NALM6 (cell line): ENCODE data around the genes DLEU7, C13orf42 and SUGT1.

- PRO-cap = no peak
Observed at GRCh38 chr13:50122274-50123364, 107.4 kb downstream of the KCNRG start.

- PRO-cap = bidirectional peak, plus-strand start at chr13:50125816, minus-strand start at chr13:50125713; bidirectional peak, plus-strand start at chr13:50126296, minus-strand start at chr13:50126260; bidirectional peak, plus-strand start at chr13:50126476, minus-strand start at chr13:50126451
Observed at GRCh38 chr13:50125608-50126603, 110.7 kb downstream of the KCNRG start.

DNA sequence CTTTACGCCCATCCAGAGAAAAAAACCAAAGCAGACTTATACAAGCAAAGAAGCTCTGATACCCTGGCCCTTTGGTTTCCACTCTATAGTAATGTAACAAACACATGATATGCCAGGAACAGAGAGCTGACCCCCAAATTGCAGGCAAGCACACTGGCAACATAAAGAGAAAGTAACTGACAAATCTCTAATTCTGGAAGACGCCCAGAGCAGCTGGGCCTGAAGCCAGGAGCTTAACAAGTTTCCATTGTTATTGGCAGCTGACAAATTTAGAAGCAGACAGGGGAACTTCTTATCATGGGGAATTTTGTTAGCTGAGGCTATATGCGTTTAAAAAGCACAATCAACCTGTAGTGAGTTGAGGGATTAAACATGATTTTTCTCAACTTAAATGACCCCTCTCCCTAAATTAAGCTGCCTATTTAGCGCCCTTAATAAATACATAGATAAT lies 158.0 kb downstream of the DLEU7 start:
- PRO-cap = bidirectional peak, plus-strand start at position 272 of the sequence, minus-strand start at position 90 of the sequence

- PRO-cap = no peak
Observed at GRCh38 chr13:50843146-50844054, at the start of gene DLEU7. DLEU7 (minus strand) TSS chr13:50843692.

DNA sequence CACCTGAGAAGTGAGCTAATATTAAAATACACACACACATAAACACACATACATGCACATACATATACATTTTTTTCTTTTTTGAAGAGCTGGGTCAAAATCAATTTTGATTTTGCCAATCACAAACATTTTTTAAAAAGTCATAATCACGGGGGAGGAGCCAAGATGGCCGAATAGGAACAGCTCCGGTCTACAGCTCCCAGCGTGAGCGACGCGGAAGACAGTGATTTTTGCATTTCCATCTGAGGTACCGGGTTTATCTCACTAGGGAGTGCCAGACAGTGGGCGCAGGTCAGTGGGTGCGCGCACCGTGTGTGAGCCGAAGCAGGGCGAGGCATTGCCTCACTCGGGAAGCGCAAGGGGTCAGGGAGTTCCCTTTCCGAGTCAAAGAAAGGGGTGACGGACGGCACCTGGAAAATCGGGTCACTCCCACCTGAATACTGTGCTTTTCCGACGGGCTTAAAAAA lies 72.3 kb downstream of the RNASEH2B start:
- PRO-cap = no peak

GRCh38 chr13:51110992-51111522 lies at the start of gene C13orf42:
C13orf42 (minus strand) TSS chr13:51111274.
- PRO-cap = no peak

- PRO-cap = no peak
Observed at GRCh38 chr13:51147834-51148721, 37.0 kb upstream of the C13orf42 start.

GRCh38 chr13:51169717-51170628 lies 52.2 kb upstream of the FAM124A start:
- PRO-cap = no peak

DNA sequence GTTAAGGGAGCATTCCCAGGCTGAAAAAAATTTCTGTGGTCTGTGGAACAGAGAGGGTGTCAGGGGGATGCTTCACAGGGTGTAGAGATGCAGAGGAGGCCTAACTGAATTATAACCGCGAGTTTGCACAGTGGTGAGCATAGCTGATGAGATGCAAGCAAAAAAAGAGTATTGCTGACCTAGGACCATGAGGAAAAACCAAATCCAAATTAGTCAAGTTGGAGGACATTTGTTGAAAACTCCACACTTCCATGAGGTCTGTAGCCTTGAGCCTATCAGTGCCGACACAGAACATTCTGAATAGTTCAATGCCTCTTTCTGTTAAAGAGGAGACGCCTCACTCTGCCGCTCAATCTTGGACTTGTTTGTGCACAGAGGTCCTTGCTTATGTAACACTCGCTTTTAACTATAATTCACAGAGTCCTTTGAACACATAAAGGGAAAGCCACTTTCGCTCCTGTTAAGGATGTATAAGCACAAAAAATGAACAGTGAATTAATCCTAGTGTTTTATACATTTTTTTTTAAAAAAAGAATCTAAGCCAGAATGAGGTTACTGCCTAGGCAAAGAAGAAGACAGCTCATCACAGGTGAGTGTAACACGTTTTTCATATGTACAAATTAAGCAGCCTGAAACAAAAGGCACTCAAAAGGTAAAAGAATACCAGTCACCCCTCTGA lies 25.8 kb upstream of the INTS6 start:
- PRO-cap = no peak

GRCh38 chr13:51523299-51523653 lies 61.0 kb upstream of the WDFY2 start:
- PRO-cap = unidirectional peak, minus-strand start at chr13:51523381

- PRO-cap = no peak
Observed at GRCh38 chr13:51524220-51524753, 60.0 kb upstream of the WDFY2 start.

DNA sequence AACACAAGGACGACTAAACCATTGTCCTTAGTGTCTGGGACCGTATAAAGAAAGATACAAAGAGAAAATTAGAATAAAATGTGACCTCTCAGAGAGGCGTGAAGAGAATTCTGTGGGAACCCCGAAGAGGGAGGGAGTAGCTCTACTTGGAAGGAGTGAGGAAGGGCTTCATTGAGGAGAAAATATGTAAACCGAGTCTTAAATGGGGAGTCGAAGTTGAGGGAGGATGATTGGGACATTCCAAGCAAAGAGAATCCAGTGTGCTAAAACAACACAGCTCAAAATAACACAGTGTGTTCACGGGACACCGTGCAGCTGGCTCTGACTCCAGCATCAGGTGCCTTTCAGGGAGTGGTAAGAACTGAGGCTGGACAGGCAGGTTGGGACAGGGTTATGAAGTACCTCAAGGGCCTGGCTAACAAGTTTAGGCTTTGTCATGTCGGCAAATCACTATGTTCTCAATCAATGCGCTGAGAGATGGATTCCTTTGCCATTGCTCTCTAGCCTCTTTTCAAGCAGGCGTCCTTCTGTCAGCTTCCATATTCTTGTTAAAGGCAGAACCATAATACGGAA lies 27.6 kb upstream of the WDFY2 start:
- PRO-cap = no peak

- PRO-cap = no peak
Observed at GRCh38 chr13:51589550-51590147, 5.4 kb downstream of the WDFY2 start.

GRCh38 chr13:51590903-51591403 lies 6.7 kb downstream of the WDFY2 start:
- PRO-cap = no peak

- PRO-cap = no peak
Observed at GRCh38 chr13:51785843-51786700, 17.9 kb downstream of the DHRS12 start.

GRCh38 chr13:51786701-51787452 lies 17.1 kb downstream of the DHRS12 start:
- PRO-cap = no peak

DNA sequence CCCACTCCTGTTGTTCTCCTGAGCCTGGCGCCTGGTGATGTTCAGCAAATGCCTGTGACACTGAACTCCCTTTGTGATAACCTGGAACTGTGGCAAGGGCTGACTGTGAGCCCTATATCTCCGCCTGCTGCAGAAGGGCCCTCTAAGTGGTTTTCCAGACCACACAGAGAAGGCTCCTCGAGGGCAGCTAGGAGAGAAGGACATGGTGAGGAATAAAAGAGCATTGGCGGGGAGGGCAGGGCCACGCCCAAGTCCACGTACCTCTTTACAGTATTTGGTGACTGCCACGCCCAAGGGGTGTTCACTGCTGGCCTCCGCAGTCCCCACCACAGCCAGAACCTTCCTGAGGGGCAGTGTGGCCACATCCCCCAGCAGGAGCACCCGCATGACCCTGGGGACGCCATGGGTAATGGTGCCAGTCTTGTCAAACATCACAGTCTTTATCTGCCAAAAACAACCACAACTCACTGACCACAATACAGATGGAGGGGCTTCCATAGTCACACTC lies 67.3 kb downstream of the ATP7B start:
- PRO-cap = no peak

- PRO-cap = no peak
Observed at GRCh38 chr13:51958030-51958801, 53.0 kb downstream of the ATP7B start.

DNA sequence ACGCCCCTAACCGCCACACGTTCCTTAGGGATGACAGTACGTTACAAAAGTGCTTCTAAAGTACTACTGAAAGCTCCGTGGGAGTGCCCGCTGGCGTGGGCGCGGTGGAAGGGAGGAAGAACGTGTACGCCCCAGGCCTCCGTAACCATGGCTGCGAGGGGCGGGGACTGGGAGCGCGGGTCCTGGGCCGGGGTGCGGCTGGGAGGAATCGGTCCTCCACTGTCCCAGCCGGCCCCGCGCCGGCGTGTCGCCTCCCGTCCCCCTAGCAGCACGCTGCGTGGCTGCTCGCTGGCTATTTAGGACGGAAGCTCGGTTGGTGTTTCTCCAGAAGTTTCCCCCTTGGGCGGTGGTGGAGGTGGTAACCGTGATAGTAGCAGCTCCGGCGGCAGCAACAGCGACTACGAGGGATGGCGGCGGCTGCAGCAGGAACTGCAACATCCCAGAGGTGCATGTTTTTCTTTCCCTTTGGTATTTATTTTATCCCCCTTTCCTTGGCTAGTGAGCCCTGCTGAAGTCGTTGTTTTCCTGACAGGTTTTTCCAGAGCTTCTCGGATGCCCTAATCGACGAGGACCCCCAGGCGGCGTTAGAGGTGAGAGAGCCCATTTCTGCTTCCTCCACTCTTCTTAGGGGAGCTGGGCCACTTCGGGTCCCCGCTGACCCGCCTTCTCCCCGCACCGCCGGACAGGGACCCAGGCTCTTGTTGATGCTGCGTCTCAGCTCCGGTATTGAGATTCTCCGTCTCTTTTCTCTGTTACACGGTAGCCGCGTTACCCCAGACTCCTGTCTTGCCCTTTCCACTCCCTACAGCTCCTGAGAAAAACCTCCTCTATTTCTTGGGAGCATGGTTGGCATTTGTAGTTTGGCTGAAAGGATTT lies at the start of gene SUGT1:
Gene SUGT1 (plus strand): TSS at position 323 of the 876 bp plus-strand sequence.
- PRO-cap = bidirectional peak, plus-strand start at position 327 of the sequence, minus-strand start at position 155 of the sequence

GRCh38 chr13:52739246-52739437 lies 478 bp downstream of the CNMD start:
- PRO-cap = no peak